Measurements from ENCODE around the genes RBM4B, RHOD and PPP1CA.

DNA sequence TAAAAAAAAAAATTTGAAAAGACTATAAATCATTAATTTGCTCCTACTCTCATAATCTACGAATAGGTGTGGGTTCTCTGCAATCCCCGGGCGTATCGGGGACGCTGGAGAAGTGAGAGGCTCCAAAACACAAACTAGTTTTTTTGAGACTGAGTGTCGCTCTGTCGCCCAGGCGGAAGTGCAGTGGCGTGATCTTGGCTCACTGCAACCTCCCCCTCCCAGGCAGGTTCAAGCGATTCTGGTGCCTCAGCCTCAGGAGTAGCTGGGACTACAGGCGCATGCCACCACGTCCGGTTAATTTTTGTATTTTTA, 707 bp upstream of the SLC29A2 start:
- PRO-cap, 3 experiments = peak in 1 of 3 experiments; most common minus-strand start position 114 of the sequence (in 1)
- RAMPAGE, long total RNA, 4 experiments = no peak in any of the 4 experiments
- RRBS = 3% methylated on average over 2 of the region's 13 CpGs

- PRO-cap, 3 experiments = no peak in any of the 3 experiments
- RAMPAGE, long total RNA, 4 experiments = no peak in any of the 4 experiments
- RRBS = 1% methylated on average over 2 of the region's 15 CpGs
Observed at GRCh38 chr11:66408575-66408780, 12.4 kb upstream of the NPAS4 start.

- PRO-cap, 3 experiments = no peak in any of the 3 experiments
- RAMPAGE, long total RNA, 4 experiments = no peak in any of the 4 experiments
- RRBS = no CpG with 5 or more reads among the region's 8 CpGs
Observed at GRCh38 chr11:66457714-66458205, 8.9 kb upstream of the PELI3 start.

DNA sequence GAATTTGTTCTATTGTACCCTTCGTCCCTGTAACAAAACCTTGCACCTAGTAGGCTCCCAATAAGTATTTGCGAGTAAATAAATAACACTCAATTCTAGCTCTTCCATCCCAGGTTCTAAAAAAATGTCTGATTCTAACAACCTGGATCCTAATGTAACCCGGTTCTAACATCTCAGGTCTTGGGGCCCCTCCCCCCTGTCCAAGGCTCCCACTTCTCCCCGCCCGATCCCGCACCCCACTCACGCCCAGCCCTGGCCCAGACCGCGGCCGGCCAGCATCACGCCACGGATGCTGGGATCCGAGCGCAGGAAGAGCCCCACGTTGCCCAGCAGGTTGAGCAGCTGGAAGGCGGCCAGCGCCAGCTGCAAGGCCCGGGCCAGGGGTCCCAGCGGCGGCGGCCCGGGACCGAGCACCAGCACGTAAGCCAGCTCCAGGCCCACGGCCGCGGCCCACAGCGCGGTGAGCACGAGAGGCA, 331 bp downstream of the ZDHHC24 start:
- PRO-cap, 3 experiments = no peak in any of the 3 experiments
- RAMPAGE, long total RNA, 4 experiments = no peak in any of the 4 experiments
- RRBS = 2% methylated on average over 8 of the region's 30 CpGs

- PRO-cap, 3 experiments = no peak in any of the 3 experiments
- RAMPAGE, long total RNA, 4 experiments = no peak in any of the 4 experiments
- RRBS = no CpG with 5 or more reads among the region's 2 CpGs
Observed at GRCh38 chr11:66591157-66591583, 1.7 kb downstream of the CCDC87 start.

- PRO-cap, 3 experiments = no peak in any of the 3 experiments
- RAMPAGE, long total RNA, 4 experiments = no peak in any of the 4 experiments
- RRBS = no CpG with 5 or more reads among the region's 3 CpGs
Observed at GRCh38 chr11:66641866-66642168, 3.3 kb downstream of the RBM4 start.

DNA sequence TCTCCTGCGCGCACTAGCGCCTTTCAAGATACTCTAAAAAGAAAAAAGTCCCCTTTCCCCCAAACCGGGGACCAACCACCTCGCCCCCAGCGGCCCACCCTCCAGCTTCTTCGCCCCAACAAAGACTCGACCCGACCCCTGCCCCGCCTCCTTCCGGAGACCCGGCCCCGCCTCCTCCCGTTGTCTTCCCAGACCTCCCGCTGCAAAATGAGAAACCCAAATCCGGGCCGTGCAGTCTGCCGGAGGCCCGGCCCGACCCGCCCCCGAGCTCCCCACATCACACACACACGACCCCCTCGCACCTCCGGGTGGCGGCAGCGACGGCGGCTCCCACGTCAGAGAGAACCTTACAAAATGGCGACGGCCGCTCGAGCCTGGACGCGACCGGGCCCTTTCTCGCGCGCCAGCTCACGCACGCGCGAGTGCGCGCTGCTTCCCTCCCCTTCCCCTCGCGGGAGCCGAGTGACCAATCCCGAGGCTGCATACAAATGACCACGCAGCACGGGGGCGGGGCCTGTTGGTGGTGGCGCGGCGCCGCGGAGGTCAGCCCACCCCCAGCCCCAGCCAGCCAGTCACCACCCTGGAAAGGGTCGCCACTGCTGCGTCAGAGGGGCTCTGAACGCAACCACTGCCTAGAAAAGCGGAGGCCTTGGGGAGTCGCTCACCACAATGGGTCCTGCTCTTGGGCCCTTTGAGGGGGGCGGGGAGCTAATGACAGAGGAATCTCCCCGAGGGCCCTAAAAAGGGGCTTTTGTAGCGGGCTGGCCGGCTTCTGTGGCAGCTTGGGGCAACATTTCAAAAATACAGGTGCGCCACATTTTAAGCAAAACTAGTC, at the start of gene RBM4B:
Gene RBM4B, minus strand, starts transcription at position 426 of the 835 bp plus-strand sequence.
- PRO-cap, 3 experiments = peak in 3 of 3 experiments; most common plus-strand start position 232 of the sequence (in 3); most common minus-strand start position 128 of the sequence (in 1)
- RAMPAGE, long total RNA, 4 experiments = start-site peak on the minus strand in 2 of 4 experiments, centred at positions 381 to 403 of the sequence, 145 to 294 reads per replicate
- RRBS = 1% methylated on average over 31 of the region's 68 CpGs

- PRO-cap, 3 experiments = no peak in any of the 3 experiments
- RAMPAGE, long total RNA, 4 experiments = no peak in any of the 4 experiments
- RRBS = no CpG with 5 or more reads among the region's 19 CpGs
Observed at GRCh38 chr11:66708109-66708442, 20.9 kb downstream of the SPTBN2 start.

DNA sequence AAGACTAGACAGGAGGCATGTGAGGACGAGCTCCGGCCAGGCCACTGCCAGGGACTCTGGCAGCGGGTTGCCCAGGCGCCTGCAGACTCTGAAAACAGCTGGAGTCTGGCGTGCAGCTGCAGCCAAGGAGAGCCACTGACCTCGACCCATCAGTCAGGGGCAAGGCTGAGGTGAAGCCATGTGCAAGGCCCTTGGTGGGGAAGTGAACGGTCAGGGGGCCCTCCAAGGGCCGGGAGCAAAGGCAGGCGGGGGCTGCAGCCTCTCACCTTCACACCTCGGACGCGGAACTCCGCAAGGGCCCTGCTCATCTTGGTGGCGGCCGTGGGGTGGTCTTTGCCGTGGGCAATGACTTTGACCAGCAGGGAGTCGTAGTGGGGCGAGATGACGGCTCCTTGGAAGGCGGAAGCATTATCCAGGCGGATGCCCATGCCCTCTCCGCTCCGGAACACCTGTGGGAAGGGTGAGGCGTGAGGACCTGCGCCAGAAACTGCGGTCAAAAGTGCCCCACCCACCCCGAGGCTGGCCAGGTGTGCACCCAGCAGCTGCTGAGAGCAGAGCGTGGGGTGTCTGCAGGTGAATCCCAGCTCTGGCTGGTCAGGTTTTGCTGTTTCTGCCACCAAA, 6.8 kb downstream of the LRFN4 start:
- PRO-cap, 3 experiments = no peak in any of the 3 experiments
- RAMPAGE, long total RNA, 4 experiments = no peak in any of the 4 experiments
- RRBS = no CpG with 5 or more reads among the region's 28 CpGs

DNA sequence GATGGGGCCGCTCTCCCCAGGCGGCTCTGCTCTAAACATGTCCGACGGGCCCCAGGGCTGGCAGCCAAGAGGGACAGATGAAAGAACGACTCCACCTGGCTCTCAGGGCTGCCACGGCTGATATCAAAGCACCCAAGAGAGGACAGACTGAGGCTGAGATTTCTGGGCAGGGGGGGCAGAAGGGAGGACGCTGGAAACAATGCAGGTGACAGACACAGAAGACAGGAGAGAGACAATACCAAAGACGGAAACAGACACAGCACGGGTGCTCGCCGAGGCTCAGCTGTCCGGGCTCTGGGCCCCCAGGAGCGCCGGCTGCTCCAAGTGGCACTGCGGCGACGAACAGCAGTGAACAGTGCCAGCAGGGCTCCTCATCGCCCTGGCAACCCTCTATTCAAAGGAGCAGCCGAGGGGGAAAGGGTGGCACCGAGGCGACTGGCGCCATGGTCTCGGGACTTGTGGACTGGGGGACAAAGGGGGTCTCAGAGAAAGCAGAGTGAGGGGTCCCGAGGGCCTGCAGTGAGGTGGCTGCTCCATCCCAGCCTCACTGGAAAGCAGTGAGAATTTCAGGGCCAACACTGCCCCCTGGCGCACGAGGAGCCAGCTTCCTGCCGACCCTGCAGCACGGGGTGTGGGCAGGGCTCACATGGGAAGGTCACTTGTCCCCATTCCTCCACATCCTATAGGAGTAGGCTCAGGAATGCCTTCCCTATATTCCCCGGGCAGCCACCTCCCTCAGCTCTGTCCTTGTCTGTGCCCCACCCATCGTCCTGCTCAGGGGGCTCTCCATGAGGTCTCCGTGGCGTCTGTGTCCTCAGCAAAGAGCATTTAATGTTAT, 26.1 kb downstream of the LRFN4 start:
- PRO-cap, 3 experiments = peak in 2 of 3 experiments; most common minus-strand start position 549 of the sequence (in 1)
- RAMPAGE, long total RNA, 4 experiments = no peak in any of the 4 experiments
- RRBS = no CpG with 5 or more reads among the region's 32 CpGs

GRCh38 chr11:66883594-66883925, 26.7 kb downstream of the LRFN4 start:
- PRO-cap, 3 experiments = peak in 2 of 3 experiments; most common minus-strand start chr11:66883723 (in 1)
- RAMPAGE, long total RNA, 4 experiments = no peak in any of the 4 experiments
- RRBS = no CpG with 5 or more reads among the region's 5 CpGs

DNA sequence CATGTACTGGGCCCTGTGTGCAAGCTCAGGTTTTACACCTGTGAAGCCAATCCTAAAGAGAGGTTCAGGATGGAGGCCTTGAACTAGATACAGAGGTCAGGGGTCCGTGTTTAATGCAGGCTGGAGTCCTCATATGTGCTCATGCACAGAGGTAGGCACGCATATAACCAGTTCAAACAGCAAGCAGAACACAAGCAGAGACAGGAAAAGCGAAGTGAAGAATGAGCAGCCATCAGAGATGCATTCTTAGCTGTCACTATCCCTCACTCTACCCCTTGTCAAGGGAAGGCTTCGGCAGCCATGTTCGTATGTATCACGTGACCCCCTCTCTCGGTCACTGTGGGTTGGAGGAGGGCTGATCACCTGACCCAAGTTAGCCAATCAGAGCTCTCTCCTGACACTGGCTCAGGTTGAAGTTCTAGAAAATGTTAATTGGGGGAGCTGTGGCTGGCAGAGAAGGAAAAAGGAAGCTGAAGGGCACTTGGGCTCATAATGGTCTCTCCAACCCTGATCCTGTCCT, 16.5 kb upstream of the SYT12 start:
- PRO-cap, 3 experiments = no peak in any of the 3 experiments
- RAMPAGE, long total RNA, 4 experiments = no peak in any of the 4 experiments
- RRBS = no CpG with 5 or more reads among the region's 7 CpGs

DNA sequence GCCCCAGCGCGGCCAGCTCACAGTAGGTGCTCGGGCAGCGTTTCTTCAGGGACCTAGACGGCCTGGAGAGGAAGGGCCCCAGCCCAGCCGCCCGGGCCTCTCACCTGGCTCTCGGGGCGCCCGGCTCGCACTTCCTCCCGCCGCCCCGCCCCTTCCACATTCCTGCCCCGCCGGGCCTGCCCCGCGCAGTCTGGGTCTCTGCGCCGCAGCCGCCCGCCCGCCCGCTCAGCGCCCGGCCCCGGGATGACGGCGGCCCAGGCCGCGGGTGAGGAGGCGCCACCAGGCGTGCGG, at the start of gene RHOD:
Gene RHOD, plus strand, starts transcription at position 188 of the 291 bp plus-strand sequence.
- PRO-cap, 3 experiments = no peak in any of the 3 experiments
- RAMPAGE, long total RNA, 4 experiments = no peak in any of the 4 experiments
- RRBS = under 1% methylated on average over 17 of the region's 34 CpGs

GRCh38 chr11:67081893-67082092, 25.1 kb downstream of the RHOD start:
- PRO-cap, 3 experiments = no peak in any of the 3 experiments
- RAMPAGE, long total RNA, 4 experiments = no peak in any of the 4 experiments
- RRBS = no CpG with 5 or more reads among the region's 6 CpGs

DNA sequence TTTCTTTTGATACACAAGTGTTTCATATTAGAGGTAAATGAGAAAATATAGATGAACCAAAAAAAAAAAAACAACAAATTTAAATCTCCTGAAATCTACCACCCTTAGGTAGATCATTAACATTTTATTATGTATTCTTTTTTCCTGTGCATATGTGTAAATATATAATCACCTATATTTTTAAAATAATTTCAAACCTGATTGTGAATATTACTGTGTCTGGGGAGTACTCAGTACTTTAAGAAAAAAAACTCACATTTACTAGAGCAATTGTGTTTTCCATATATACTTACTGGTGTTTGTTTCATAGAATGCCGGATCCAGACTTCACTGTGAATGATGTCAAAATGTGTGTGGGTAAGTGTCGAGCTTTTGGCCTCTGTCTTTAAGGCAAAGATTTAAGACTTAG, 62.5 kb downstream of the KDM2A start:
- PRO-cap, 3 experiments = no peak in any of the 3 experiments
- RAMPAGE, long total RNA, 4 experiments = no peak in any of the 4 experiments
- RRBS = no CpG with 5 or more reads among the region's 2 CpGs

DNA sequence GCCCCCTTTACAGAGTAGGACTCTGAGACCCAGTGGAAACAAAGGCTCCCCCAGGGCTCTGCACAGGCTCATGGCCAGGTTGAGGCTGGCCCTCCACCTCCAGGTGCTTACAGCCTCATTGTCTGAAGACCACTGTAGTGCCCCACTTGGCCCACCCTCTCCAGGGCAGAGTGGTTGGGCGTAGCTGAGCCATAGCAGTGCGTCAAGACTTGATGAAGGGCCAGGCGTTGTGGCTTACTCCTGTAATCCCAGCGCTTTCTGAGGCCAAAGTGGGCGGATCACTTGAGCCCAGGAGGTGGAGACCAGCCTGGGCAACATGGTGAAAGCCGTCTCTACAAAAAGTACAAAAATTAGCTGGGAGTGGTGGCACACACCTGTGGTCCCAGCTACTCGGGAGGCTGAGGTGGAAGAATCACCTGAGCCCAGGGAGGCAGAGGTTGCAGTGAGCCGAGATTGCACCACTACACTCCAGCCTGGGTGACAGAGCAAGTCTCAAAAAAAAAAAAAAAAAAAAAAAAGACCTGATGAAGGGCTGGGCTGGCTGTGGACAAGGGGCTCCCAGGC, 1.8 kb downstream of the ANKRD13D start:
- PRO-cap, 3 experiments = no peak in any of the 3 experiments
- RAMPAGE, long total RNA, 4 experiments = no peak in any of the 4 experiments
- RRBS = no CpG with 5 or more reads among the region's 8 CpGs

- PRO-cap, 3 experiments = no peak in any of the 3 experiments
- RAMPAGE, long total RNA, 4 experiments = no peak in any of the 4 experiments
- RRBS = no CpG with 5 or more reads among the region's 6 CpGs
Observed at GRCh38 chr11:67322773-67323306, 19.5 kb downstream of the SSH3 start.

DNA sequence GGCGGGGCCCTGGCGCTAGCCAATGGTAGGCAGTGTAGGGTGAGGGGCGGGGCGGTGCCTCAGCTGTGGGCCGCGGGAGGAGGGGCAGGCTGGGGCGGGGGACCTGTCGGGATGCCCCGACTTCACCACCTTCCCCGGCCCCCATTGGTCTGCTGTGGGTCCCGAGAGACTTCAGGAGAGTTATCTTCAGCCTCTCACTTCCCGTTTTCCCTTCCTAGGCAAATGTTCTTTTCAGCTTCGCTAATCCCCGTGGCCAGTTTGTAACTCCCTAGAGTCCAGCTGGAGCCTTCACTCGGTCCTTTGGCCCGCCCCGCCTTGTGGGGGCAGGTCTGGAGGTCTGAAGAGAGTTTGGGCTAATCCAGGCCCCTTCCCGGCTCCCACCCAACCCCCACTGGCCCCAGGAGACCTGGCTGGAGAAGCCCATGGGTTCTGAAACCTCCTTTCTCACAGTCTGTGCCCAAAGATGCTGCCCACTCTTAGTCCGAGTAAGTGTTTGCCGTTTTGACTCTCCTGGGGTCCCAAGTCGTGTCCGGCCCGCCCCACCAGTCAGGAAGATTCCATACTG, 375 bp upstream of the POLD4 start:
- PRO-cap, 3 experiments = peak in 3 of 3 experiments; most common plus-strand start position 87 of the sequence (in 3); most common minus-strand start position 262 of the sequence (in 1)
- RAMPAGE, long total RNA, 4 experiments = no peak in any of the 4 experiments
- RRBS = no CpG with 5 or more reads among the region's 23 CpGs

GRCh38 chr11:67365710-67366330, 7.6 kb downstream of the CLCF1 start:
- PRO-cap, 3 experiments = no peak in any of the 3 experiments
- RAMPAGE, long total RNA, 4 experiments = no peak in any of the 4 experiments
- RRBS = no CpG with 5 or more reads among the region's 11 CpGs

DNA sequence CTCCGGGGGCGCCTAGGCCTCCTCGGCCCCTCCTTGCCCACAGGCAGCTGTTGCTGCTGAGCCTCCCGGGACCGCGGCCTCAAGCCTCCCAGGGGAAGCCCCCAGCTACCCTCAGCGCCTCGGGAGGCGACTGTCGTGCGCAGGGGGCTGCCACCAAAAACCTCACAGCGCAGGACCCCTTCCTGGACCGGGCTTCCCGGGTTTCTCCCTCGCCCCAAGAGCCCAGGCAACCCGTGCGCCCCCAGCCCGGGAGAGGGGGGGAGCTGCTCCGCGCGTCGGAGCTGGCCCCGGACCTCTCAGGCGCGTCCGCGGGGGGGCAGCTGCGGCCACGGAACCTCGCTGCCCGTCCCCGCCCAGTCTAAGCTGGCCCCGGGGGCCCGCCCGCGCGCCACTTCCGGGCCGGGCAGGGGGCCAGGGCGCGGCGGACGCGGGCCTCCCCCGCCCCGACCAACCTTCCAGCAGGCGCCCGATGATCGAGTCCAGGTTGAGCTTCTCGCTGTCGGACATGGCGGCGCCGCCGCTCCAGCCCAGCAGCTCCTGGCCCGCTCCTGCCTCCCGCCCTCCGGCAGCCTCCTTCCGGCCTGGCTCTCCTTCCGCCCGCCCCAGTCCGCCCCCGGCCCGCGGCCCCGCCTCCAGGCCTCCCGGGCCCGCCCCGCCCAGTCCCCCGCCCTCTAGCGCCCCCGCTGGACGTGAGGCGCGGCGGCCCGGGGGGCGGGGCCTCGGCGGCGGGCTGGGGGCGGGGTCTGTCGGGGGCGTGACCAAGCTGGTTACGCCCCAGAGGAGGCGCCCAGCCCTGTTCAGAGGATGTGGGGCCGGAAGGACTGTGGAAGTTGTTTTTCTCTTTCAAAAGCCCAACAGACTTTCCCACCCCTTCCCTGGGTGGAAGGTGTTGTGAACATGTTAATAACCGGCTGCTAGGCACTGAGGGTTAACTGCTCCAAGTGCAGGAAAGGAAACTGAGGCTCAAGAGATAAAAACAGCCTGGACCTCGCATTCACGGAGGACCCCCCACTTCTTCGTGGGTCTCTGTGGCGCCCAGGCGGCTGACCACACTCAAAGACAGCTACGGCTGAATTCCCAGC, at the start of gene PPP1CA:
Gene PPP1CA, minus strand, starts transcription at position 583 of the 1,082 bp plus-strand sequence.
- PRO-cap, 3 experiments = peak in 3 of 3 experiments; most common plus-strand start position 391 of the sequence (in 3); most common minus-strand start position 295 of the sequence (in 2)
- RAMPAGE, long total RNA, 4 experiments = start-site peak on the minus strand in 4 of 4 experiments, centred at positions 298 to 581 of the sequence, 41 to 5,943 reads per replicate
- RRBS = 1% methylated on average over 46 of the region's 94 CpGs

Data from adrenal gland (tissue), 7 donors.